Neuron (in vitro differentiated cells): ENCODE results near the genes NDUFAF4 and MMS22L.

GRCh38 chr6:89952714-89953309, 58.5 kb downstream of the GJA10 start:
- PRO-cap = no peak

GRCh38 chr6:90078212-90079533, 184.4 kb downstream of the GJA10 start:
- PRO-cap = no peak

DNA sequence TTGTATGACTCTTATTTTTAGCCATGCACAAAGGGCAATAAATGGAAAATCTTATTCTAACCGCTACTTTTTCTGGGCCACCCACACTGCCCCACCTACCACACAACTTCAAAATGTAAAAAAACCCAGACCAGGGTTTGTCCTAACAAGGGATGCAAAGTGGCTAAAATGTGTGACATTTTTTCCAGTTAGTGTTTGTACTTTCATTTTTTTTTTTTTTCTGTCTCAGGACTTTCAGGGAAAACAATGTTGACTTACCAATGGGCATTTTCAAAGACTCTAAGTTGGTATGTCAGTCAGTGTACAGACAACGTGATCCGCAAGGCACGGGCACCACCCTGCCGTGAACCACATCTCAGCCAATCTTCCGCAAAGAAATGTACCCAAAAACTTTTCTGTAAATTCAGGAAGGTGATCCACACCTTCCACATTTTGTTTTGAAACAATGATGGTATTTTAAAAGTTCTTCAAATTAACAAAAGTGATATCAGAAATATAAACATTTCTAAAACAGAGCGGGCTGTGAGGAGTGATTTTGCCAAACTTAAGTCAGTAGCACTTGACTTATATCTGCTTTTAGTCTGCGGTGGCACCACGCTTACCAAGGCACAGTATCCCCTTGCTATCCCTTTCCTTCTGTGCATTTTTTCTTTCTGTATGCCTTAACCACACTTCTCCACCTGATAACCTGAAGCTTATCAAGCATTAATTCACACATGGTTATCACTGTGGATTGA, 185.6 kb downstream of the GJA10 start:
- PRO-cap = no peak

DNA sequence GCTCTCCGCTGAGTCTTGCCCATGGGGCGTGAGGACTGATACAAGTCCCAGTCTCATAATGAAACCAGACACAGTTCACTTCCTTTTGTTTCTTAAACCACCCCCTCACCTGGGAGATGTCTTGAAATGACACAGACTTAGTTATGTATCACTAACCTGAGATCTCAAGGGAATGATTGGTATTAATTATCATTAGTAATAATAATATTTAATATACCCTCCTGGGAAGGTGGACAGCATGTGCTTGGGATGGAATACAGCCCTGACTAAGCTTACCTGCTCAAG, 188.6 kb downstream of the BACH2 start:
- PRO-cap = no peak

GRCh38 chr6:90108856-90109521, 187.7 kb downstream of the BACH2 start:
- PRO-cap = no peak

GRCh38 chr6:90156718-90157364, 139.8 kb downstream of the BACH2 start:
- PRO-cap = no peak

- PRO-cap = no peak
Observed at GRCh38 chr6:90267149-90267773, 29.4 kb downstream of the BACH2 start.

GRCh38 chr6:90469847-90470273, 117.0 kb downstream of the MAP3K7 start:
- PRO-cap = no peak

GRCh38 chr6:93416488-93417037, 2.8 kb downstream of the EPHA7 start:
- PRO-cap = unidirectional peak, plus-strand start at chr6:93416640; bidirectional peak, plus-strand start at chr6:93416937, minus-strand start at chr6:93416807

DNA sequence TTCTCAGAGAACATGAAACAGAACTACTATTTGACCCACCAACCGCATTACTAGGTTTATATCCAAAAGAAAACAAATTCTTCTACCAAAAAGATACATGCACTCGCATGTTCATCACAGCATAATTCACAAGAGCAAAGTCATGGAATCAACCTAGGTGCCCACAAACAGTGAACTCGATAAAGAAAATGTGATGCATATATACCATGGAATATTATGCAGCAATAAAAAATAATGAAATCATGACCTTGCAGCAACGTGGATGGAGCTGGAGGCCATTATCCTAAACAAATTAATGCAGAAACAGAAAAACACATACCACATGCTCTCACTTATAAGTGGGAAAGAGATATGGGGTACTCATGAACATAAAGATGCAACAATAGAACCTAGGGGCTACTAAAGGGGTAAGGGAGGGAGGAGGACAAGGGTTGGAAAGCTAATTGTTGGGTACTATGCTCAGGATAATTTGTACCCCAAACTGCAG, 963.7 kb upstream of the MANEA start:
- PRO-cap = no peak

- PRO-cap = no peak
Observed at GRCh38 chr6:95545263-95545731, 32.0 kb upstream of the MANEA start.

DNA sequence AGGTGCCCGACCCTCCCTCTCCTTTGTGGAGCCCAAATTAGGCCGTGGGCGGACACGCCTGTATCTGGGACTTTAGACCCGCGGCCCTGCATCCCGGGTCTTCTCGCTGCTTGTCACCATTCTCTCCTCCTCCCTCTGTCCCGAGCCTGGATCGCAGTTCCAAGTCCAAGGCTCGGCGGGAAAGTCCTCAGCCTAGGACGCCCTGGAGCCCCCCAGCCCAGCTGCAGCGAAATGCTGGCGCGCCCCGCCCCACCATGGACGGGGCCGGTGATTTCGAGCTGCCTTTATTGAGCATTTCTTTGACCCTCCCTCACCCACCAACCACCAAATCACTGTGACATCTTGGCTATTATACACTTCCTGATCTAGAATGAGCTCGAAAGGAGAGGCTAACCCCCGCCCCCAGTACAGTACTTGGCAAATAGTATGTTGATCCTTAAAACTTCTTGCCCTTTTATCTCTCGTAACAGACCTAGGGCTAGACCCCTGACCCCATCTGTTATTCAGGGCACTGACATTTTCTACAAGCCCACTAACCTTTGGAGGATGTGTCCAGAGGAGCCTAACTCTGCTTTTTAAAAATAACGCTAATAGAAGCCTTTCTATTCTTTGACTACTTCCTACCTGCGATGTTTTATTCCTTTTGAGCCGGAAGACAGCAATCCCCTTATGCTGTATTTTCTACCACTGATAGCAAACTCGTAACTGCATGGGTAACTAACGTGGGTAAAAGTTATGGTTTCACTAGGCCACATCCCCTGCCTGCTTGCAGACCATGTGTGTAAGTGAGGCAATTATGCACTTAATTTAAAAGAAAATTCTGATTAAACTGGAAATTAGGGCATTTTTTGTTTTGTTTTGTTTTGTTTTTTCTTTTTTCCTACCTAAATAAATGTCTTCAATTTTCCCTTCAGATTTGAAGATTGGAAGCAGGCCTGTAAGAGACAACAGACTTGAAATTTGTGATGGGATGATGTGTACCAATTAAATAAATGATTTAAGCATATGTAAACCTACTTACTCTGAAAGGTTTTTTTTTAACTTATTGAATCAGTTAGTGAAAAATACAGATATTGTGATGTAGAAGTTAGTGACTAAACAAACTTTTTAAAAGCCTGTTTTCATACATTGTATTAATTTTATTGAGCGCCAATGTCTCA, 723 bp downstream of the UFL1 start:
- PRO-cap = bidirectional peak, plus-strand start at position 119 of the sequence, minus-strand start at position 139 of the sequence; bidirectional peak, plus-strand start at position 332 of the sequence, minus-strand start at position 336 of the sequence

GRCh38 chr6:96536109-96536551, 14.5 kb downstream of the UFL1 start:
- PRO-cap = no peak

- PRO-cap = no peak
Observed at GRCh38 chr6:96562316-96562920, 510 bp upstream of the FHL5 start.

GRCh38 chr6:96897602-96898573, at the start of gene NDUFAF4:
Gene NDUFAF4, minus strand, starts transcription at chr6:96897891.
- PRO-cap = bidirectional peak, plus-strand start at chr6:96898065, minus-strand start at chr6:96897863

DNA sequence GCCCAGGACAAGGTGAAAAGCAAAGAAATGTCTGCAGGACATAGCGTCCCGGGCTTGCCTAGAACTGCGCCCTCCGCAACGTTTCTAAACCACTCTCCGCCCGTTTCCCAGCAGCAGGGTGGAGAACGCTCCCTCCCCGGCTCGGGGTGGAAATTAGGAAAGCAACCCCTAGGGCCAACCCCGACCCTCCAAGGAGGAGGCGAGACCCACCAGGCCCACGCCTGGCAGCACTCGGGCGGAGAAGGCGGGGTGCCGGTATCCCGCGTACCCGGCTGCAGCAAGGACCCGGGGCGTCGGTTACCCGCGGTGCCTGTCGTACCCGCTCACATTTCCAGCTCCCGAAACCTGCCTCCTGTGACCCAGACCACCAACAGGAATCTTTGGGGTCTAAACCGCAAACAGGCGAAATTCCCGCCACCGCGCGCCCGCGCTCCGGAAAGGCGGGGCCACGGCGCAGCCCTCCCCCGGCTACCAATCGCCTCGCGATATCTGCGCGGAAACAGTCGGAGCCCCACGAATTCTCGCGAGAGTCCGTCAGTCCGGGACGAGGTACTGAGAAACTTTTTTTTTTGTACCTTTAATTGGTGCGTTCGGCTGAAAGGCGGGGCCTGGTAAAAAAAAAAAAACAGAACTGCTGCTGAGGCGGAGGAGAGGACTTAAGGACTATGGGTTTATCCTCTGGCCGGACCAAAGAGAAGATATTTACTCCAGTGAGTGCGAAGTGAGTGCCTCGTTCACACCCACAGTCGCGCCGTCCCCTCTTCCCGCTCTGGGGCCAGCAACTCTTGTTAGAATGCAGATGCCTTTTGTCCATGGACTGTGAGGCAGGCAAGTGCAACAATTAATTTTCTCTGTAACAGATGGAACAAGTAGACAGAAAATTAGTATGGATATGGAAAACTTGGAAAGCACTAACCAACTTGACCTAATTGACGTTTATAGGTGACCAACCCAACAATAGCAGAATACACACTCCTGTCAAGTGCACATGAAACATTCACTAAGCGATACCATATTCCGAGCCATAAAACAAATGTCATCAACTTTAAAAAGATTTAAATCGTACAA, at the start of gene MMS22L:
Gene MMS22L, minus strand, starts transcription at position 440 of the 1,068 bp plus-strand sequence.
- PRO-cap = bidirectional peak, plus-strand start at position 628 of the sequence, minus-strand start at position 440 of the sequence

DNA sequence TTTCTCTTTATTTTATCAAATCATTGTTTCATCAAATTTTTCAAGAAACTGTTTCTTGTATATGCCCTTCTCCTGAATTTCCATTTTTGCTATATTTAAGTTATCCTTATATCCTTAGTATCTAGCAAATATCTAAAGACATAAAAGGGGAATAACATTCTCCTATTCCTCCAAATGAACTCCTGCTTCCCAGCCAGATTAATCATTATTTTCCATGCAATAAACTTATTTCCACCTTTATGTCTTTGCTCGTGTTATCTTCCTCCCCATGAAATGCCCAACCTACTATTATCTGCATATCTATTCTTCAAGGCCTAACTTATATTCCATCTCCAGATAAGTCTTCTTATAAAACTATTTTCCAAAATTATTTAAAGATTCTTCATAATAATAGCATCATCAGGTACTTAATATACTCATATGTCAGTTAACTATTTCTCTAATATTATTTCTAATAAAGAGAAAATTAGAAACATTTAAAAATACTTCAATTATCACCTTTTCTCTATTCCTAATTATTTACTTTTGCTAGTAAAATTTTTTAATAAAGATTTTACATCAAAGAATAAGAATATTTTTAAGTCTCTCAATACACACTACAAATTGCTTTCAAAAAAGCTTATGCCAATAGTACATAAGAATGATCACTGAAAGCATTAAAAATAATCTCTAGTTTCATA, 29.4 kb downstream of the FBXL4 start:
- PRO-cap = no peak

DNA sequence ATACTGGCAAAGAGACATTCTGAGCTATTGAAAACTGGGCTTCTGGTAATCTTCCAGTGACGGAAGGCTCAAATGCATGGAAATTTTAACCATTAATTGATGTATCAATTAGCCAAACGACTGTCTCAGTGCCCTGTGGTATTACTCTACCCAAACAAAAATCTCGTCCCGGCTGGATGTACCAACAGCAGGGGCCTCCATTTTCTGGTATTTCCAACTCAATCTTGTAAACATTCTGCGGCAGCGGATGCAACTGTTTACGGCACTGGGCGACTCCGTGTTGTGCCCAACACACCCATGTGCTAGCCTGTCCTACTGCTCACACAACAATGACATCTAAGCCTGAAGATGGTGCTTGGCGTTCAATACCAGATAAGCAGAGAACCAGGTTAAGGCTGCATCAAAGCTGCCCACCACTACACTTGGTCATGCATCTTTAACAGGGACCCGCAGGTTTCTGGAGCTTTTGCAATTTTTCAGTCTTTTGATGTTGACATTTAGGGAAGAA, 1.2 kb downstream of the FAXC start:
- PRO-cap = bidirectional peak, plus-strand start at position 371 of the sequence, minus-strand start at position 331 of the sequence

DNA sequence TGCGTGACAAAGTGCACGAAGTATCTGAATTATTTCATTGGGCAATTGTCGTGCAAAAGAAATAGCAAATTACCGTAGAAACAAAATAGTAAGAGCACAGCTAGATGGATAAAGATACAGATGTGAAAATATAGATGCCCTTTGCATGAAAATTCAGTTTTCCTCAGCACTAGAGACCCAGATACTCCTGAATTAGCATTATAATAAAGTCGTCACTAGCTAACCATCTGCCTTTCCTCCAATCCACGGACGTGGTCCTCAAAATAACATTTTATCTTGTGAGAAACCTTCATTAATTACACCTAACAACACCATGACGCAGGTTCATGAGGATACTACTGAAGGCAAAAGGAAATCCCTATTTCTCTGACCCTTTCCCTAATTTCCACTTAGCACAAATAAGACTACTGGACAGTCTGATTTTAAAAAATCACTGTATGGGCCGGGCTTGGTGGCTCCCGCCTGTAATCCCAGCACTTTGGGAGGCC, 1.3 kb upstream of the PNISR start:
- PRO-cap = no peak

DNA sequence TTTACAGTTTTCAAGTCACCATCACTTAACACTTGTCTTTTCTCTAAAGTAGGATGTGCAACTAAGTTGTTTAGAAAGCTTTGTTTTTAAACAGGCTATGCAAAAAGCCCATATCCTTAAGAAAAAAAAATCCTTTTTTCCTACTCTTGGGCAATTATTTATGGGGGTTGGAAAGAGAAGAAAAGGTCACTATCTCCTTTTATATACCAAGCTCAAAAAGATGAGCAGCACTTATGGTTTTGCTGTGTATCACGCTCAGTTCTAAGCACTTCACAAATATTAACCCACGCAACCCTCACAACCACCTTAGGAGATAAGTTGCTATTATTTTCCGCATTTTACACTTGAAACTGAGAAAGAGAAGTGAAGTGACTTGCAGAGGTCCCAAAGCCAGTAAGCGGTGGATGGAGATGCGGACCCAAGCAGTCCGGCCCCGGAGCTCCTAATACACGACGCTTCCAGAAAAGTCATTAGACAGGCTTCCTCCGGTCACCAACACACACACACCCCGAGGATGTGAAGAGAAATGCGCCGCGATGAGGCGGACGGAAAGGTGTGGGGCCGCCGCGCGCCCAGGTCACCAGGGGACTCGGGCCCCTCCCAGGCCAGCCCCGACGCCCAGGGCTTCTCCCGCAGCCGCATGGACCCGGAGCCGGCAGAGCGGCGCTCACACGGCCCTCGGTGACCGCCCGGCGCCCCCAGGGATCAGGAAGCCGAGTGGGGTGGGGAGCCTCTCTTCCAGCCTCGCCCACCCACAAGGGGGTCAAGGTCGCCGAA, 486 bp downstream of the USP45 start:
- PRO-cap = no peak